Umbilical cord (tissue), 2 donors: Measurements from ENCODE around the gene ACP6.

DNA sequence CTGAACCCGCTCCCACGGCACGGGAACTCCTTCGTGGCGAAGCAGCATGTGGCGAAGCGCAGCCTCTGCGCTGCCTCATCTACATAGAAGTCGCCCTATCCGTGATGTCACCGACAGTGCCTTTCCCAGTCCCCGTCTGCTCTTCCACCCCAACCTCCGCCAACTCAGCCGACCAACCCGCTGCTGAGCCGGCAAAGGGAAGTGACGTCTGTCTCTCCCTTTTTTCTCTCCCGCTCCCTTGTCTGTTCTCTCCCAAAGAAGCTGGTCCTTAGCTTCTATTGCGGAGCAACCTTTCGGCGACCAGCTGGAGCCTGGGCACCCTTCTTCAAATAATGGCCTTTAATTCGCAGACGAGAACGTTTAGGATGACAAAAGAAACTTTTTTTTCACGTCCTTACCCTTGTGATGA lies 40.6 kb upstream of the PPIAL4F start:
- RAMPAGE, long total RNA: no peak

DNA sequence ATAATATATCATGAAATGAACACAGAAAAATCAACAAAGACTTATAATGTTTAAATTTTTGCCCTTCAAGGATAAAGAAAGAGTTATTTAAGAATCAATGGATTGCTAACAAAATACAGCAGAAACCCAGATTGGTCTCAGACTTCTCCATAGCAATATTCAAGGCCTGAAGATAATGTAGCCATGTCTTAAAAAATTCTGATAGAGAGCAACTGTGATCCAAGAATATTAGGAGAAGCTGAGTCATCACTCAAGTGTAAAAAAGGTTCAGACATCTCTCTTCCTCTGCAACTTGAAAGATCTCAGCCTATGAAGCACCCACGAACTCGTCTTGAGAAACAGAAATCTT lies 85.3 kb downstream of the SRGAP2B start:
- RAMPAGE, long total RNA: no peak

GRCh38 chr1:145041687-145041910 lies 53.5 kb downstream of the SRGAP2B start:
- RAMPAGE, long total RNA: no peak

GRCh38 chr1:145286857-145287530 lies 45.0 kb upstream of the PPIAL4D start:
- RAMPAGE, long total RNA: no peak

- RAMPAGE, long total RNA: no peak
These were observed 4.2 kb upstream of the PDZK1 start for GRCh38 chr1:145711061-145712006.

- RAMPAGE, long total RNA: no peak
These were observed 1.8 kb downstream of the CD160 start for GRCh38 chr1:145720939-145721608.

GRCh38 chr1:145775437-145776066 lies 48.3 kb downstream of the RNF115 start:
- RAMPAGE, long total RNA: no peak

DNA sequence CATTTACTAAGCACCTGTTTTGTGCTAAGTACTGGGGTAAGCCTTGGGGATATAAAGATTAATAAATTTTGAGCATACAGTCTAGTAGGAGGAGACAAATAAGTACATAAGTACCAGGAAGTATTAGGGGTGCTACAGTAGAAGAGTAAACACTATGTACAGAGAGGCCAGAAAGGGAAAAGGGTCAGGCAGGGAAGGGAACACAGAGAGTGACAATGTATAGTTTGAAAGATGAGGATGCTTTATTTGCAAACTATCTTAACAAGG lies 2.0 kb upstream of the NUDT17 start:
- RAMPAGE, long total RNA: no peak

GRCh38 chr1:145846053-145846415 lies 604 bp downstream of the NUDT17 start:
- RAMPAGE, long total RNA: no peak

GRCh38 chr1:145993938-145994885 lies 2.2 kb downstream of the TXNIP start:
- RAMPAGE, long total RNA: no peak

- RAMPAGE, long total RNA: no peak
These were observed 824 bp downstream of the TXNIP start for GRCh38 chr1:145995562-145995947.

DNA sequence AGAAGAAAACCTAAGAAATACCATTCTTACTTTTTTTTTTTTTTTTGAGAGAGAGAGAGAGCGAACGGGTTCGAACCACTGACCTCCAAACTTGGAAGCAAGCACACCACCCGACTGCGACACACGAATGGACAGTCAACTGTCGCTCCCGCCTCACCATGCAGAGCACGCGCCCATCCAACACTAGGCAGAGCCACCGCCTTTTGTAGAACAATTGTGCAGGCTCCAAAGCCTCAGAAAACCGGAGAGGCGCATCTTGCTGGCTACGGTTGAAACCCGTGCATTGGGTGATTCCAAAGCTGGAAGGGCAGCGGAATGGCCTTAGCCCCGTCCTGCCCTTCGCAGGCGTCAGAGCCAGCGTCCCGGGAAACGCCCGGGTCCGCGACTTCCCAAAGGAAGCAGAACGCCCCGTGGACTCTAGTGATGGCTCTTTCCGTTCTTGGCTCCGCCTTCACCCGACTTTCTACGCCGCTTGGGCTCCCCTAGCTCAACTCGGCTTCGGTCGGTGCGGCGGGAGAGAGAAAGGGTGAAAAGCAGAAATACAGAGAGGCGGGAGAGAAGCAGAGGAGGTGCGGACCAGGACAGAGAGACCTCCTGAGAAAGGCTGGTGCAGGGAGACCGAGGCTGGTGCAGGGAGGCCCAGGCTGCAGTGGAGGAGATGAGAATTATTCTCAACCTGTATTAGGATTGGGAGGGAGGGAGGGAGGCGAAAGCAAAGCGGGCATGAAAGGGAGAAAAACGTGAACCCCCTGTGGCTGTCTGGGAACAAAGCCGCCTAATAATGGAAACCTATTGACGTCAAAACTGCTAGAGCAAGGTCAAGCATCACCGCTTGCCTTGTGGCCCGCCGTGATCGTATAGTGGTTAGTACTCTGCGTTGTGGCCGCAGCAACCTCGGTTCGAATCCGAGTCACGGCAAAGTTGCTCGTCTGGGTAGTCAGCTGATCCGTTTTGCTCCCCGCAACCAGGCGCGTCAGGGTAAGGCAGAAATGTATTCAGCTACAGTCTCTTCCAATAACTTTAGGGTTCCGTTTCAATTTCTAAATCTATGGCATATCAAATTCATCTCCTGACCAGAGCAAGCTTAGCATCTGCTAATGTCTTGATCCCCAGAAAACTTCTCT lies 99.5 kb downstream of the PRKAB2 start:
- RAMPAGE, long total RNA: no peak

GRCh38 chr1:147670344-147670813 lies at the start of gene ACP6:
ACP6 (minus strand) TSS chr1:147670524.
- RAMPAGE, long total RNA: no peak

DNA sequence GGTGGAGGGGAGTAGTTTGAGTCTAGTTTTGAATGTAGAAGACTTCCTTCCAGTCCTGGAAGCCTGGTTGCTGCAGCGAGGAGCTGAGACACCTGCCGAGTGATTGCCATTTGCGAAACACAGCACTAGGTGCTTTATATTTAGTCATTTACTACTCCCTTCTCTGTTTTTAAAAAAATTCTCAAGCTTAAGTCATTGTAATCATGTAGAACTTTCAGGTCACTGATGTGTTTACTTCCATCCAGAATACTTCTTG lies 418 bp upstream of the ACP6 start:
- RAMPAGE, long total RNA: no peak

GRCh38 chr1:147717649-147718289 lies 42.6 kb downstream of the GJA5 start:
- RAMPAGE, long total RNA: no peak

DNA sequence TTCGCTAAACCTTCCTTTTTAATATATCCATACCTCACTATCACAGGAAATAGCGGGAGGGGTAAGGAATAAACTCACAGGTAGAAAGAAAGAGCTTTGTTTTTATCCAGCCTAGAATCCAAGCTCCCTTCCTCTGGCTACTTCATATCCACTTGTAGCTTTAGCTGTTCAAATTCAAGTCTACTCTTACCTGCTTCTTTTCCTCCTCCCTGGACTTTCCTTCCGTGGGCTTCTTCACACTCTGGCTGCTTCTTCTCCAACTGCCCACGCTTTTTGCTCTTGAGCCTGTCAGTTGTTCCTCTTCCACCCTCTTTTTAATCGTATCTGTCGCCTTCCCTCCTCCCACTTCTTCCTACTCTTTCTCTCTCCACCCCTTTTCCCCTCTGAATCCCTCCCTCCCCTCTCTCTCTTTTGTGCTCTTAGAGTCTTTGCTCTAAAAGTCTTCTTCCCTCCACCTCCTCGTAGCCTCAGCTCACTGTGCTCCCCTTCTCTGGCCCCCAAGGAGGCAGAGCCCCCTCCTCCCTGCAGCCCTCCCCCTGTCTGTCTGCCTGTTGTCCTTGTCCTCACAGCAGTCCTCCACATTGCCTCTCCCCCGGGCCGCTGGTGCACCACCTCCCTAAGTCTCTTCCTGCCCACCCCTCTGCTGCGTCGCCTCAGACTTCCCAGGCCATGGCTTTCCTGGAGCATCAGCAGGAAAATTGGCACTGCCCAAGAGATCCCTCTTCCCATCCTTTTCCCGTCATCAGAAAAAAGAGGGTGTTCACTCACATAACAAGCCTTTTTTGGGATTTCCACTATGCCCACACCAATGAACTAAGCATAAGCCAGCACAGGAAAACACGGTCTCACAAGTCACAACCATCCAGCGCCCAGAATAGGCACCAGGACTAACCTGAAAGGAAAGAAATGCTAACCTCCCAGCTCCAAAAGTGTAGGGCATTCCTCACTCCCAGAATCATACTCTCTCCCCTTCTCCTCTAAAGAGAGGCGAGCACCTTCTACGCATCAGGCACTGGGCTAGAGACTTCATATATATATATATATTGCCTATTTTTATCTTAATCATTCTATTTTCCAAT lies 13.0 kb upstream of the GJA5 start:
- RAMPAGE, long total RNA: no peak

- RAMPAGE, long total RNA: start-site peak on the minus strand at chr1:148246662-148246704, 10 and 9 reads in 2 replicates
These were observed 94.2 kb upstream of the NBPF11 start for GRCh38 chr1:148245921-148247020.

- RAMPAGE, long total RNA: no peak
These were observed 150.5 kb upstream of the NBPF11 start for GRCh38 chr1:148302614-148302947.

DNA sequence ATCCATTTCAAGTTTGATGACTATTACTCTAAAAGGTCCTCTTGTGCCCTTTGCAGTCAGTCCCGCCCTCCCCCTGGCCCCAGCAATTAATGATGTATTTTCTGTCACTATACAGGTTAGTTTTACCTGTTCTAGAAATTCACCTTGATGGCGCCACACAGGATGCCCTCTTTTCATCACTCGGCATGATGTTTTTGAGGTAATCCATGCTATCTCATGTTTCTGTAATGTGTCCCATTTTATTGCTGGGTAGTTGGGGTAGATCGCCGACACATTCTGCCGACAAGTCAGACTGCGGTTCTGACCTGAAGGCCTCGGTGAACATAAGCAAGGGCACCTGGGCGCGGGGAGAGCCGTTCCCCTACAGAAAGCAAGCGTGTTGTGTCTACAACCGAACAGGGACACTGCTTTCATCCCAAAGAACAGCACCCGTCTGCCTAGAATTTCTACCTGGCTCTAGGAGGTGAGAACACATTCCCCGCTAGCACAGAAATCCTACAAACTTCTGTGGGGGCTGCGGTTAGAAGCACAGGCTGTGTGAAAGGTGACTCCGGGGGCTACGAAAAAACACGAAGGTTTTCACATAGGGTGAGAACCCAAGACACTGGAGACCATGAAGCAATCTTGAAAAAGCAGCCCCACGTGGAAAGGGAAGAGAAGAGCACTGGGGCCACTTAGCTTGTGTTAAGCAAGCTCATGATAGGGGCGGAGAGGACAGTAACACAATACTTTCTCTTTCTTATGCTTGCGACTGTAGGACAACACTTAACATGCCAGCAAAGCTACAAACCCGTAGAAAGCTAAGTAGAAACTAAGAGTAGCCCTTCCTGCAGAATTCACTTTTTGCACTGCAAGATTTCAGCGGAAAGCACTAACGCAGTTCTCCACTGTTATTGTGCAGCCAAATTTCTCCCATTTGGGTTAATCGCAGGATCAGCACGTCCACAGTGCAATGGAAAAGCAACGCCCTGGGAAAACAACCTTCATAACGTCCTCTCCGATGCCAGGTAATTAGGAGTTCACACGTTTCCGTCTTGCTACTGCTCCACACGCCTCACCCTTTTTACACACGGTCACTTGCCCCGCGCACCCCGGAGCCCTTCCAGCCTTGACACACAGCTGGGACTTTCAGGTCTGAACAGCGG lies 149.0 kb downstream of the PPIAL4G start:
- RAMPAGE, long total RNA: no peak

GRCh38 chr1:148355928-148356285 lies 127.2 kb downstream of the PPIAL4G start:
- RAMPAGE, long total RNA: no peak